Progenitor cell of endocrine pancreas (in vitro differentiated cells): Measurements from ENCODE around the gene ARL8B.

DNA sequence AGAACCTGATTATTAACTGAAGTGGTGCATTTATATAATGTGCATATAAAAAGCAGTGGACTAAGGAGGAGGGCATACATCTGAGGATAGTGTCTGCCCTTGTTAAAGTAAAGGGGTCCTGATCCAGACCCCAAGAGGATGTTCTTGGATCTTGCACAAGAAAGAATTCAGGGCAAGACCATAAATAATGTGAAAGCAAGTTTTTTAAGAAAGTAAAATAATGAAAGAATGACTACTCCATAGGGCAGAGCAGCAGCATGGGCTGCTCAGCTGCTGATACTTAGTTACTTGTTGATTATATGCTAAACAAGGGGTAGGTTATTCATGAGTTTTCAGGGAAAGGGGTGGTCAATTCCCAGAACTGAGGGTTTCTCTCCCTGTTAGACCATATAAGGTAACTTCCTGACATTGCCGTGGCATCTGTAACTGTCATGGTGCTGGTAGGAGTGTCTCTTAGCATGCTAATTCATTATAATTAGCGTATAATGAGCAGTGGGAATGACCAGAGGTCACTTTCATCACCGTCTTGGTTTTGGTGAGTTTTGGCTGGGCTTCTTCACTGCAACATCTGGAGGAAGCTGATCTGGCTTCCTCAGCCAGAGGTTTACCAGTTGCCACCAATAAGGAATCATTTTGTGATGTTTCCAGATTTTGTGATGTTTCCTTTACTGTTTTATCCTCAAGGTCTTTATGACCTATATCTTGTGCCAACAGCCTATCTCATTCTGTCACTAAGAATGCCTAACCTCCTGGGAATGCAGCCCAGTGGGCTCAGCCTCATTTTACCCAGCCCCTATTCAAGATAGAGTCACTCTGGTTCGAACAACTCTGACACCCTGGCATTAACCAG, 121.8 kb upstream of the CHL1 start:
- PRO-cap: no peak

GRCh38 chr3:297459-297985, 101.0 kb downstream of the CHL1 start:
- PRO-cap: no peak

DNA sequence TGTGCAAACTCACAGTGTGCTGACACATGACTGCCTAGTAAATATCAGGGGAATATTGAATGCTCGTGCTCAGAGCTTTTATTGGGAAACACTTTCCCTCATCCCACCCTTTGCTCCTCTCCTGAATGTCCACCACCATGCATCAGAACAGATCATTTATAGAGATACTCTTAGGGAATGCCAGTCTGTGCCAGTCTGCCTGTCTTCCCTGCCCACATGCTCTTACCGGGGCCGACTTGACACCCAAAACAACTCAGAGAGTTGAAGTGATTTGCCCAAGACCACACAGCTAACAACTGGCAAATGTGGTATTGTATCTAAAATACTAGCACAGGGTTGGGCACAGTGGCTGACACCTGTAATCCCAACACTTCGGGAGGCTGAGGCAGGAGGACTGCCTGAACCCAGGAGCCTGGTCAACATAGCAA, 262.5 kb downstream of the IL5RA start:
- PRO-cap: no peak

DNA sequence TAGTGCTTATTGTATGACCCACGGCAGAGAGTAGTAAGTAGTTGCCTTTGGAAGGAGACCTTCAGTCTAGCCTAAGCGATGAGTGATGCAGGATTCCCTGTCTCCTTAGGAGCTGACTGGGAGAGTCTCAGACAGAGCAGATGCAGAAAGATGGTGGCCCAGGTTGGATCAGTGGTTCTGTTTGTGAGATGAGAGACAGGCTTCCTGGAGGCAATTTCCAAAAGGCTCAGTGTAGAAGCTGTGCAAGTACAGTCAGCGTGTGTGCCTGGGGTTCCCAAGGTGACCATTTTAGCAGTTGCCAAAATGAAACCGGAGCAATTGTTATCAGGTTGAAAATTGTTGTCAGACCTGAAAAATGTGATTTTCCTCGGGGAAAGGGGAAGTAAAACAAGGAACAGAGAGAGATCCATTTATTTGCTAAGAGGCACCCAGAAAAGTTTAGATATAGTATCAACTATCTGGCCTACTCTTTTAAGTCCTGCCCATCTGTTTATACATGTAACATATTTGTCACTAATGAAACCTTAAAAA, 755 bp upstream of the IL5RA start:
- PRO-cap: no peak

DNA sequence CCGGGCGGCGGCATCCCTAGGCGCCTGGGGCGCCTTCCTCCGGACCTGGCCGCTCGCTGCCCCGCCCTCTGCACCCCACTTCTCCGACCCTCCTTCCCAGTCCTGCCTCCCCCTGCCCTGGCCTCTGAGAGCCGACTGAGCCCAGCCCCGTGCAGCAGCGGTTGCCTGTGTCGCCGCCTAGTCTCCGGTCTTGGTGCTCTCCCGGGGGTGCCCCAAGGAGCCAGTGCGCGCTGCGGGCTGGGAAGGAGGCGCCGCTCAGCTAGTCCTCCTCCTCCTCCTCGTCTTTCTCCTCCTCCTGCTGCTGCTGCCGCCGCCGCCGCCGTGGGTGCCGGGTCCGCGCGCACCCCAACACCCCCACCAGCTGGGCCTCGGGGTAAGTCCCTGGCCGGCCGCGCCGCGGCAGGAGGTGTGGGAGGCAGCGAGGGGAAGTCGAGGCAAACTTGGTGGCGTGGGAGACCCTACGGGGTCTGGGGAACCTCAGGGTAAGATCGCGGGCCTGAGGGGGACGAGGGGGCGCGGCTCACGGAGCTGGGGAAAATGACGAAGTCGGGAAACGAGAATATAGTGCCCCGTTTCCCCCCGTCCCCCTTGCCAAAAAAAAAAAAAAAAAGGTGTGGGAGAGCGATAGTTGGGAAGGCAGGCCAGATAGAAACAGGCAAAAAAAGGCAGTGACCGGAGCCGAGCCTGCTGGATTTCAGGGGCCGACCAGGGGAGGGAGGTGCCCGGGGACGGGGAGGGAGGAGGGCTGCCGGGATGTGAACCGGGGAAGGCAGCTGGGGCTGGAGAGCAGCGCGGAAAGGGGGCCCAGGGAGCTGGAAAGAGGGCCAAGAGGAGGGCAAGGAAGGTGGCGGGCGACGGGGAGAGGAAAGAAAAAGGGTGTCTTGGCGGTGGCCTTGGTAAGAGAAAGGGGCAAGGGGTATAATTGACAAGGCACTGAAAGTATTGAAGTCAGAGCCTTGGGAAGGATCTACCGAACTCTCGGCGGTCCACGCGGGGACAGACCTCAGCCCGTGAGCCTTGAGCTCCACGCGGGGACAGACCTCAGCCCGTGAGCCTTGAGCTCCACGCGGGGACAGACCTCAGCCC, 659 bp downstream of the LRRN1 start:
- PRO-cap: bidirectional peak, plus-strand start at position 223 of the sequence, minus-strand start at position 200 of the sequence; bidirectional peak, plus-strand start at position 690 of the sequence, minus-strand start at position 469 of the sequence

DNA sequence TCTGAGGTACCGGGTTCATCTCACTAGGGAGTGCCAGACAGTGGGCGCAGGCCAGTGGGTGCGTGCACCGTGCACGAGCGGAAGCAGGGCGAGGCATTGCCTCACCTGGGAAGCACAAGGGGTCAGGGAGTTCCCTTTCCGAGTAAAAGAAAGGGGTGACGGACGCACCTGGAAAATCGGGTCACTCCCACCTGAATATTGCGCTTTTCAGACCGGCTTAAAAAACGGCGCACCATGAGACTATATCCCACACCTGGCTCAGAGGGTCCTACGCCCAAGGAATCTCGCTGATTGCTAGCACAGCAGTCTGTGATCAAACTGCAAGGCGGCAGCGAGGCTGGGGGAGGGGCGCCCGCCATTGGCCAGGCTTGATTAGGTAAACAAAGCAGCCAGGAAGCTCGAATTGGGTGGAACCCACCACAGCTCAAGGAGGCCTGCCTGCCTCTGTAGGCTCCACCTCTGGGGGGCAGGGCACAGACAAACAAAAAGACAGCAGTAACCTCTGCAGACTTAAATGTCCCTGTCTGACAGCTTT, 49.8 kb upstream of the SETMAR start:
- PRO-cap: unidirectional peak, plus-strand start at position 145 of the sequence

GRCh38 chr3:4306882-4307505, 3.8 kb downstream of the SETMAR start:
- PRO-cap: no peak

GRCh38 chr3:4491997-4492628, 1.0 kb upstream of the ITPR1 start:
- PRO-cap: bidirectional peak, plus-strand start at chr3:4492332, minus-strand start at chr3:4492263; bidirectional peak, plus-strand start at chr3:4492584, minus-strand start at chr3:4492515

GRCh38 chr3:4581939-4582454, 88.8 kb downstream of the ITPR1 start:
- PRO-cap: no peak

DNA sequence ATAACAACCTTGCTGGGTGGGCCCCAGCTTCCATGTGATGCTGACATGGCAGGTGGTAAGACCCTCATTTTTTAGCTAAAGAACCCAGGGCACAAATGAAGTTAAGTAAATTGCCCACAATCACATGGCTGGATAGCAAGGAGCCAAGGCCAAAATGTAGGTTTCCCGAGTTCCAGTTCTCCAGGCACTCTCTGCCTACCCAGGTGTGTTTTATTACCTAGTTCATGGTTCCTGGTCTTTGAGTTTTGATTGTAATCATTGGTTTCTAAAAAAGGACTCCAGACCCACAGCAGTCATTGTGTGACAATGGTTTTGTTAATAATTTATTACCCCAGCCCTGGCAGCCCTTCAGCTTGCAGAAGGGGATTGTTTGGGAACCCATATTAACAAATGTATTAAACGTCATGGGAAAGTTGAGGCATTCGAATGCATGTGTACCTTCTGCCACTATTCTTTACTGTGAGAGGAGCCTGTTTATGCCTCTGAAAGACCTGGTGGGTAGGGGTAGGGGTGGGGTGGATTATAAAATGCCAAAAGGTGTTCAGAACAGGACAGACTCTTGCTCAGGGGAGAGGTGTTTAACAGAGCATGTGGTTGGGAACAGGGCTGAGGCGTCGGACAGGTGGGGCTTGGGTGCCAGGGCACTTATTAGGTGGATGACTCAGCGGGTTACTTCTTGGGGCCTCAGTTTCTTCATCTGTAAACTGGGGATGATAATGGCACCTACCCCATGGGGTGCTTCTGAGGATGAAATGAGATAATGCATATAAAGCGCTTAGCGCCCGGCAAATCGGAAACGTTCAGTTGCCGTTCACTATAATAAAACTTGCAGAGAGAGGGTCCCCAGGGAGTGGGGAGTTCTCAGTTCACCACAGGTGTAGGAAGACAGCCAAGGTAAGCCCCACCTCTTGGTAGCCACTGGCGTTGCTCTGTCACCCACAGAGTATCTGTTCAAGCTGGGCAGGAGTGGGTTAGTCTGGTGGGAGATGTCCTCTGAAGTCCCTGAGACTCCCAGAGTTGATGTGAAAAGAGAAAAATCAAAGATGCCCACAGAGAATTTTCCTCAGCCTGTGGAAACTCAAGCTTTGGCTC, 221.9 kb upstream of the BHLHE40 start:
- PRO-cap: no peak

GRCh38 chr3:4766906-4767363, 212.3 kb upstream of the BHLHE40 start:
- PRO-cap: no peak

- PRO-cap: no peak
These were observed 73.0 kb upstream of the BHLHE40 start for GRCh38 chr3:4906052-4906759.

GRCh38 chr3:4985903-4986431, 6.7 kb downstream of the BHLHE40 start:
- PRO-cap: no peak

GRCh38 chr3:5055563-5056204, 66.4 kb upstream of the ARL8B start:
- PRO-cap: no peak

GRCh38 chr3:5121871-5122739, at the start of gene ARL8B:
Gene ARL8B, plus strand, starts transcription at chr3:5122292.
- PRO-cap: unidirectional peak, plus-strand start at chr3:5122292; bidirectional peak, plus-strand start at chr3:5122522, minus-strand start at chr3:5122470; bidirectional peak, plus-strand start at chr3:5123059, minus-strand start at chr3:5122693

DNA sequence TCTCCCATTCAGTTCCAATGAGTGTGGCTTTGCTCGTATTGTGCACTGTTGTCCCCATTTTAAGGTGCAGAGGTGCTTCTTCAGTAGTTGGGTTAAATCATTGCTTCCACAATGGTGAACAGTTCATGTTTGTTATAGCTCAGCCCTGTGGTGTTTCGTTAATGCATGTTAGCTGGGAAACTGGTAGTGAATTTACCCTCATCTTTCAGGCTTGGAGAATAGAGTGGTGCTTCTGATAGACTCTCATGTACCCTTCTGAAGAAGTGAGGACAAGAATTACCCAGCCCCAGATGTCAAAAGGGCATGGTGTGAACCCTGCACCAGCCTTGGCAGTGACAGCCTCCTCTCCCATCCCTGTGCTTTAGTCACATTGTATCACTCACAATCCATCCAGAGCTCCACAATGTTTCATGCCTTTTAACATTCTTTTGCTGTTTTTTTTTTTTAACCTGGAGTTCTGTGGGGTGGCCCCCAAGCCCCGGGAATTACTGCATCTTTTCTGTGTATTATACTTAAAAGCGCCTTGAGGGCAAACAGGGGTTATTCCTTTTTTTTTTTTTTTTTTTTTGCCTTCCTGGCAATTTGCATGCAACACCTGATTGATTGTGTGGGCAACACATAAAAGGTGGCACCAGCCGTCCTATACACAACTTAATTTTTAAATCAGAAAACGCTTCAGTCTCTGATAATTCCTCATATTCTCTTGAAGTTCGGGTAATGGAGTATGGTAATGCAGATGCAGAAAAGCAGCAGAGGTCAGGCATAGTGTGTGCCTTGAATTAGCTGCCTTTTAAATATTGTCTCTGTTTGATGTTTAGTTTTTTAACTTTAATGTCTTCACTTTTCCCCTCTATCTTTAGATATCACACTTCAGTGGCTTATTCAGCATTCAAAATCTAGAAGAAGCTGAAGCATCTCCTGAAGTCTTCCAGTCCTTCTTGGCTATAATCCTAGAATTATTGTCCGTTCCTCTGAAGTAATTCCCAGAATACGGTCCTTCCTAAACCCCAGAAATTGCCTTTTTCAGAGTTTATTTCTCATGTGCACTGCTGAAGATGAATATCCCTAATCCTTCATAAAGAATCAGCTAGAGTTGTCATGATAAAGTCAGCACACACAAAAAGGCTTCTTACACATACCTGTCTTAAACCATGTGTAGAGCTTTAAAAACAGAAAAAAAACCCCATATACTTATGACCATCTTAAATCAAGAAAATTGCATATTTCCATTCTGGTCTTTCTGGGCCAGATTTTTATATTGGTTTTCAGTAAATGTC, 9.3 kb upstream of the EDEM1 start:
- PRO-cap: no peak

- PRO-cap: no peak
These were observed 1.7 kb downstream of the GRM7 start for GRCh38 chr3:6862571-6863063.

- PRO-cap: no peak
These were observed 785.8 kb downstream of the GRM7 start for GRCh38 chr3:7646701-7647038.

DNA sequence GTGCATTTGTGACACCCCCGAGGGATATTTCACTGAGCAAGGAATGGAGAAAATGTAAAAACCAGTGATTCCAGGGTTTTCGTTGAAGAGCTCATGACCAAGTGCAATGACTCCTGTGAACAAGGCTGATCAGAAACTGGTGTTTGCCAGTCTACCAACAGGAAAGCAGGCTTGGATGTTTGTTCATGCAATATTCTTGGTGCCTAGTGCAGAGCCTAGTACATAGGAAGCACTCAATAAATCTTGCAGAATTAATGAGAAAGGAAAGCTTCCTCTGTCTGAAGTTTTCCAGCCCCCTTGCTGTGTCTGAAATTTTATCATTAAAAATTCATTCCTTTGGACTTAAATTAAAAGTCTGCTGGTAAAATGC, 64.6 kb upstream of the LMCD1 start:
- PRO-cap: no peak

- PRO-cap: no peak
These were observed 1.5 kb downstream of the LMCD1 start for GRCh38 chr3:8503189-8503414.